Metastatic Breast Carcinoma in the Brain (tissue), 10 donors: ENCODE measurements around a stretch of chr2.

GRCh38 chr2:238287318-238288024 lies 939 bp downstream of the PER2 start:
- PRO-cap, 10 experiments = peak in 8 of 10 experiments; most common plus-strand start chr2:238287861 (in 3); most common minus-strand start chr2:238287745 (in 3)

- PRO-cap, 10 experiments = no peak in any of the 10 experiments
Observed at GRCh38 chr2:238325600-238326154, 5.4 kb downstream of the TRAF3IP1 start.

- PRO-cap, 10 experiments = no peak in any of the 10 experiments
Observed at GRCh38 chr2:238337589-238338193, 17.4 kb downstream of the TRAF3IP1 start.

DNA sequence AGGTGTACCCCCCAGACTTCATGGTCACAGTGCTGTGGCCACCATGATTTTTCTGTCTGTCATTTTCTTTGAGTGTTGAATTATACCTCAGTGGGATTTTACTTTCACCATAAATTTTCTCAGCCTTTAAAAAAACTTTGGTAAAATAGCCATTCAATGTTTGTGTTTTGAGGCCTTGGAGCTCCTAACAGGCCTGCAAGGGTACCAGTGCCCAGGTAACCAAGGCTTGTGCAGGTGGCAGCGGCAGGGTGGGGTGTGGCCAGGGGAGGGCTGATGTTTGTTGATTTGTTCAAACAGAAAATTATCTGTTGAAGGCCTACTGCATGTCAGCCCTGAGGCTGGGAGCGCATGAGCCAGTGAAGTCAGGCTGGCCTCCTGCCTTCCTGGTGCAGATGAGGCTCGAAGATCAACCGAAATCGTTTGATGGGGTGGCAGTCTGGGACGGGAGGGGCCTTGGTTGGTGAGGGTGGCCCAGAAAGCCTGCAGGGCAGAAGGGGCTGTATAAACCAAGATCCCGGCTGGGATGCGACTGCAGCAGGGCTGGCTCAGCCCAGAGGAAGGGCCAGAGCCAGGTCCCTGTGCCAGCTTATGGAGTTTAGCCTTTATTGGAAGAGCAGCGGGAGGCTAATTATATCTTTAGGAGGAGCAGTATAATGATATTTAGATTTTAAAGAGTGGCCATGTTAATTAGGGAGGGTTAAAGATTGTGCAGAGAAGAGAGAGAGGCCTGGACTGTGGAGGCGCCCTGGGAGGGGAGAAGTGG lies 24.8 kb downstream of the TRAF3IP1 start:
- PRO-cap, 10 experiments = no peak in any of the 10 experiments

GRCh38 chr2:238347145-238347545 lies 26.8 kb downstream of the TRAF3IP1 start:
- PRO-cap, 10 experiments = no peak in any of the 10 experiments

GRCh38 chr2:238449841-238450856 lies 23.4 kb downstream of the ASB1 start:
- PRO-cap, 10 experiments = no peak in any of the 10 experiments

DNA sequence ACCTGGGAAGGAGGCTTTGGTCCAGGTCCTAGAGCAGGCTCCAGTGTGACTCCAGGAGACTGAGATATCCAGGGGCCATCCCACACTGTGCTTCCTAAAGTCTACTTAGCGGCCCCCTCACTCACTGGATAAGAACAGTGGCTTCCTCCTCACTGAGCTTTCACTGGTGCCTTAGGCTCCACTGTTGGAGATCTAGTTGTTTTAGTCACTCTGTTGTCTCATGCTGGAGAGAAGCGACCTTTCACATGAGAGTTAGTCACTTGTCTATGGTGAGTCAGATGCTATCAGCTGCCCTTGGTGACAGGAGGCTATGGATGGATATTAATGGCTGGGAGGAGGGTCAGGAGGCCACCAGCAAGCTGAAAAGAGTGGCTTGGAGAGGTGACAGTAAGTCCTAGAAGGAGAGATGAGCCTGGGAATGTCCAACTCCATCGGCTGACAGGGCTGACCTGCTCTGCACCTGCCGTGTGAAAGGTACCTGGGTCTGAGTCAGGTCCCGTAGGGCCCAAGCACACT lies 203.8 kb upstream of the TWIST2 start:
- PRO-cap, 10 experiments = peak in 3 of 10 experiments; most common plus-strand start position 321 of the sequence (in 1); most common minus-strand start position 165 of the sequence (in 2)

DNA sequence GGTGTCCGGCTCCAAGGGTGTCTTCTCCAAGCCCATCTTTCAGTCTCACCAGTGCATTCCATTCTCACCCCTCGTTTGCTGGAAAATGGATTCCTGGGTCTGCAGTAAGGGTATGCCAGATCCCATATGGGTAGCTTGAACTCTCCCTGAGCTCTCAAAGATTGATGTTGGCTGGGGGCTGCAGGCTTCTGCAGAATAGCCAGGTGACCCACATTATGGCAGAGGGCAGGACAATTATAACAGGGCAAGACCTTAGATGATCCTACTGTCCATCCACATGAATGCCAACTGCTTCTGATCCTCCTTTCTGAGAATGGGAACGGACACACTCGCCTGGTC lies 144.3 kb upstream of the TWIST2 start:
- PRO-cap, 10 experiments = no peak in any of the 10 experiments

GRCh38 chr2:238784641-238785215 lies 63.2 kb upstream of the TWIST2 start:
- PRO-cap, 10 experiments = no peak in any of the 10 experiments

DNA sequence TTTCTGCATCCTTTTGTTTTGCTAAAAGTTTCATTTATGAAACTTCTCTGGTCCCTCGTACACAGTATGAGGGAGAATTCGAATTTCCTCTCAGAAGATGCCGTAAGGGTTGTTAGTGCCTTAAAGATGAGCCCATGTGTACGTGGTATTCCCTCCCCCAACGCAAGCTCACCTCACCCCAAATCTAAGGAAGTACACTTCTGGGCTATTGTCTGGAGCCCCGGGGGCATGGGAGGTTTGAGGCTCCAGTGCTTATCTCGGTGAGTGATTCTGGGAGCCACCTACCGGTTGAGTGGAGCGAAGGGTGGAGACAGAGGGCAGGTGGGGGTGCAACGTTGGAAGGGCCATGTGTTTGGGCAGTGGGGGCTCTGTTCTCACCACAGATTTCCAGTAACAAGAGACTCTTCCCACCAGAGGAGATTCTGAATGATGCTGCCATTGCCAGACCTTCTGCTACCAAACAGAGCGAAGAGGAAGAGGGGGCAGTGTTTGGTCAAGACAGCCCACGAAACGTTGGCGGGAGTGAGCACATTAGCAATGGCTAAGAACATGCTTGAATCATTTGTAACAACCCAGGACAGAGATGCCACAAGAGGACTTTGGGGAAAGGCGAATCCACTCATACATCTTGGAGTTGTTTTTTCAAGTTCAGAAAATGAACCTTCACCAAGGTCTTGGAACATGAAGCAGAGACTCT lies 38.6 kb downstream of the TWIST2 start:
- PRO-cap, 10 experiments = no peak in any of the 10 experiments

DNA sequence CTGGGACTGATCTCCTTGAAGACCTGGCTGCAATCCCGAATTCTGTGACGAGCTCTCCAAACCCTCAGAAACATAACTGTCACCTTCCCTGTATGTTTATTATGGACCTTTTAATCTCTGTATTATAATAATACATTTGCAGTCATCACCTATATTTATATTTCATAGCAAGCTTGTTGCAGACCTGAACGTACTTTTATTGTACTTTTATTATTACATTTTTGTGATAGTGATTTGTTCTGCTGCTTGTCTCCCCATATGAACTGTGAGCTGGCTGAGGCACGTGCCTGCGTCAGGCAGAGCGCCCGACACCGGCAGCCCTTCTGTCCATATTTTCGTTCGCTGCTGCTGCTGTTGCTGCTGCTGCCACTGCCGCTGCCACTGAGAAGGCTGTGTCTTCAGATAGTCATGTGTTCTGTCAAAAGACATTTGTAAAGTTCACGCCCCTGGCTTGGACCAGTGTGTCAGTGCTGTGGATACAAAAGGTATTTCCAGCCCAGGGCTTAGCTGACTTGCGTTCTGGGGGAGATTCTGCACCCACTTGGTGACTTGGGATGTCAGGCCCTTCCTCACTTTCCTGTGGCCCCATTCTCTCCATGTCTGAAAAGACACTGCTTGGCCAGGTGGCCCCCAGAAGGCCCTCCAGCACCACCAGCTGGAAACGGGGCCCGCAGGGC lies 47.0 kb downstream of the TWIST2 start:
- PRO-cap, 10 experiments = no peak in any of the 10 experiments

DNA sequence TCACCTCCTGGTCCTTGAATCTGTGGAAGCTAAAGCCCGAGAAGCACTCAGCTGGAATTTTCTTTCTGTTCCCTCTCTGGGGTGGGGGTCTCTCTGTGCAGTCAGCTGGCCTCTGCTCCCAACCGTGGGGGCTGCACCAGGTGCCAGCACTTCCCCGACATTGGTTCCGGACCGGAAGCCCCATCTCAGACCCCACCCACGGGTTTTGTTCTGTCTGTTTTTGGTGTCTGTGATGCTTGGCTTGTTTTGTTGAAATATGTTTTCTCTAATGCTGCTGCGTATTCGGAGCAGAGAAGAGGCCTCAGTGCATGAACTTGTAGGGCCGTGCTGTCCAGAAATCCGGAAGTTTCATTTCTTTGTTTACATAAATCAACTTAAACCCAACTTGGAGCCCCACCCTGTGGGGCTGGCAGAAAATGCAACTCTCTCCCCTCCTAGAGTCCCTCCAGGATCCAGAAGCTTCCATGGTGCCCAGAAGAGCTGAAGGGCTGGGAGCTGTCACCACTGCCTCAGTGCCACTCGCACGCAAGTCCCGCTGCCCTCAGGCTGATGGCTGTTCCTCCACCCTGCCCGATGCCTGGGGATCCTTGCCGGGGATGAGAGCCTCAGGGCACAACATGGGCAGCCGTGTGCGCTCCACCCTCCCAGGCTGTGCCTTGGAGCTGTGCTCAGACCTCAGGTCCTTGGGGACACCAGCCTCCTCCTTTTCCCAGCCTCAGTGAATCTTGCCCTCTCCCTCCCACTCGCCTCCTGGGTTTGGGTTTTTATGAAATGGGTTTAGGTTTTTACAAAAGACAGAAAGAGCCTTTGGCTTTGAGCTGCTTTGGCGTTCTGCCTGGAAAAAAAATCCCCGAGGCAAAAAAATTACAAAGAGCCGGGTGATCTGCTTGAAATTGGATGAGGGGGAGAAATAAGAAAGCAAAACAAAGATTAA lies 155.0 kb downstream of the TWIST2 start:
- PRO-cap, 10 experiments = peak in 2 of 10 experiments; most common plus-strand start position 474 of the sequence (in 2); most common minus-strand start position 341 of the sequence (in 2)

- PRO-cap, 10 experiments = peak in 2 of 10 experiments; most common plus-strand start chr2:239246365 (in 2); most common minus-strand start chr2:239246562 (in 1)
Observed at GRCh38 chr2:239245579-239246761, 154.8 kb downstream of the HDAC4 start.

- PRO-cap, 10 experiments = peak in 1 of 10 experiments; most common plus-strand start chr2:239317352 (in 1); most common minus-strand start chr2:239317293 (in 1)
Observed at GRCh38 chr2:239316949-239317829, 83.6 kb downstream of the HDAC4 start.

GRCh38 chr2:239397884-239399038 lies 2.6 kb downstream of the HDAC4 start:
- PRO-cap, 10 experiments = no peak in any of the 10 experiments

DNA sequence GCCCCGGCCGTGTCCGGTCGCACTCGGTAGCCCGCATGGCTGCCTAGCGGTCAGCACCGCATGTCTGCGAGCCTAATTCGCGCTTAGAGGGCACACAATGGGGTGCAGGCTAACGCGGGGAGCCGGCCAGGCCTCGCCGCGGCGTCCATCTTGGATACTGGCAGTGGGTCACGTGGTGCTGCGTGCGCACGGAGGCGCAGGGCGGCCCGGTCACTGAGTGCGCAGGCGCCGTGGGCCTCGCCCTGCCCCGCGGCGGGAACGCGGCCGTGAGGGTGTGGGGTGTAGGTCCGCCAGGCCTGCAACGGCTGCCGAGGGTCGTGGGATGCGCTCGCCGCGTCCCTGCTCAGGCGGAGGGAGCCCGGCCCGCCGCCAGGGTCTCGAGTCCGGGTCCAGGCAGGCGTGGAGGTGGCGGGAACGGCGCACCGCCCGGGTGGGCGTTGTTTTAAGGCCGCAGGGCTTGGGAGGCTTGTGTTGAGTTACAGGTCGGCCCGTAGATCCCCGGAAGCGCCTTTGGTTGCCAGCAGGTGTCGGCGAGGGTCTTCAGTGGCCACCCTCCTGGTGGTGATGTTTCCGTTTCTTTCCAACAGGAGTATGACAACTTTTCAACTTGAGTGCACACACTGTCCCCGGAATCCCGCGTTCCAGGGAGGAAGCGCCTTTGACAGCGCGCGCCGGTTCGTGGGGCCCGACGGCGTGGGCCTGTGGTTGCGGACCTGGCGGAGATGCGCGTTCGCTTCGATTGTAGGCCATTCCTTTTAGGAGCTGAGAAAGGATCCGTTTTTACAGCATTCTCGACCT lies 867 bp upstream of the HDAC4 start:
- PRO-cap, 10 experiments = peak in 10 of 10 experiments; most common plus-strand start position 243 of the sequence (in 10); most common minus-strand start position 159 of the sequence (in 8)

GRCh38 chr2:239439233-239439913 lies 38.6 kb upstream of the HDAC4 start:
- PRO-cap, 10 experiments = no peak in any of the 10 experiments

- PRO-cap, 10 experiments = no peak in any of the 10 experiments
Observed at GRCh38 chr2:239938476-239938965, 86.6 kb downstream of the NDUFA10 start.

GRCh38 chr2:240024388-240025147 lies 574 bp downstream of the NDUFA10 start:
- PRO-cap, 10 experiments = no peak in any of the 10 experiments

GRCh38 chr2:240095759-240096243 lies 40.3 kb downstream of the COPS9 start:
- PRO-cap, 10 experiments = peak in 6 of 10 experiments; most common plus-strand start chr2:240096047 (in 6)